Metastatic Pancreatic Carcinoma in the Ovary (tissue), 1 donor: ENCODE measurements around the genes OGA and TRIM8.

DNA sequence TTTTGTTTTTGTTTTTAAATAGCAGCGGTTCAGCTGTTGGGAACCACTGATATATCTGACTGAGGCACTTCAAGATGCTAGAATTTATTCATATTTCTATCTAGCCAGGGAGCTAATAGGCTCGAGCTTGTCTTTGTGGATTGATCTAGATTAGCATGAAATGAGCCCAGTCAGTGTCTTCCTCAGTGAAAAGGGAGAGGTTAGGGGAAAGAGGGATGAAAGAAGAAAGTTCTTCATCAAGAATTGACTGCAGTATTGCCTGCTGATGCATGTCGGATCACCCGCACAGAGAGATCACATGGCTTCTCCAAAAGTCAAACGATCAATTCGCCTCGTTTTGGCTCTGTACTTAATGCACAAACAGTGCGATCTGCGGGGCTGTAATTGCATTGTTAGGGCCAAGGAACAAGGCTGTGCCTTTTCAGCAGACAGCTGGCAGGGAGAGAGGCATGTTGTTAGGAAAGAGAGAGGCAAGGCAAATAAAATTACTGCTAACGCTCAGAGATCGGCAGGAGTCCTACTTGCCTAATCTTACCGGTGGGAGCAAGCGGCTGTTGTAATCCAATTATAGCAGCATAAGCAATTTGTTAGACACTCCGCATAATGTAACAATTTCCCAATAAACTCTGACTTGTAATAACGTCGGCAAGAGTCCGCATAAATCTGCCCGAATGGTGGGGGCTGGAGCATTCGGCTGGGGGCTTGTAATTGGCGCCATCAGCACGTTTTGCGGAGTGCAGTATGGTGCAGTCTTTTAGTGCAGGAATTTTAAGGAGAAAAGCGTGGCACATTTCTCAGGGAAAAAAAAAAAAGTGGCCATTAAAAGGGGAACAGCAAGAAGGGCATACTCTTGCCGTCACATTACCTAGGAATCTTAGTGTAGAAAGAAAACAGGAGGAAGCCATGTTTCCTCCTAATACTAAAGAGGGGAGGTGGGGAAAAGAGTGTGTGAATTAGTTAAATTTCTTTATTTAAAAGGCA, 102.1 kb downstream of the POLL start:
- PRO-cap = no peak

- PRO-cap = no peak
Observed at GRCh38 chr10:101525718-101526182, 62.3 kb downstream of the POLL start.

DNA sequence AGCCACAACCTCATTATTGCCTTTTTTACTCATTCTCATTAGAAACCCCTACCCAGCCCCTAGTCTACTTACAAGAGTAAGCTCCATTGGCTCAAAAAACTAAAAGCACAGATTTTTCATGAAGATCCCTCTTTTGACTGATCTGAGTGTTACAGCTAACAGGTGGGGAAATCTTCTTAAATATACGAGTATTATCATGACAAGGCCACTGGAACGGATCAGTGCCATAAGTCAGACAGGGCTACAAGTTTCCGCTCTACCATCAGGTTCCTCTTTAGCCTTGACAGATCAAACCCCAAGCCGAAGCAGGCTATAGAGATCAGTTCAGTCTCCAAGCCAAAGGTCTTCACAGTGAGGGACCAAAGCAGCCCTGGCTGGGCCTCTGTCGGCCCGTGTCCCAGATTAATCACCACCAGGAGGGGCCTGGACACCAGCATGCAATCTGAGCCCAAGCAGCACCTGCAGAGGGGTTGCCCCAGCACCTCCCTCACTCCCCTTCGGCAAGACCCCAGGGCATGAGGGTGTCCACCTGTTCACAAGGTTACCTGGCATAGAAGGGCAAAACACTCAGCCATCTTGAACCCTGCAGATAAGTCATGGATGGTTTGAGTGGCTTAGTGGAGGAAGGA, 36.1 kb downstream of the FBXW4 start:
- PRO-cap = no peak

GRCh38 chr10:101786516-101786880, 3.3 kb upstream of the NPM3 start:
- PRO-cap = no peak

- PRO-cap = no peak
Observed at GRCh38 chr10:101793954-101794162, 10.6 kb upstream of the NPM3 start.

DNA sequence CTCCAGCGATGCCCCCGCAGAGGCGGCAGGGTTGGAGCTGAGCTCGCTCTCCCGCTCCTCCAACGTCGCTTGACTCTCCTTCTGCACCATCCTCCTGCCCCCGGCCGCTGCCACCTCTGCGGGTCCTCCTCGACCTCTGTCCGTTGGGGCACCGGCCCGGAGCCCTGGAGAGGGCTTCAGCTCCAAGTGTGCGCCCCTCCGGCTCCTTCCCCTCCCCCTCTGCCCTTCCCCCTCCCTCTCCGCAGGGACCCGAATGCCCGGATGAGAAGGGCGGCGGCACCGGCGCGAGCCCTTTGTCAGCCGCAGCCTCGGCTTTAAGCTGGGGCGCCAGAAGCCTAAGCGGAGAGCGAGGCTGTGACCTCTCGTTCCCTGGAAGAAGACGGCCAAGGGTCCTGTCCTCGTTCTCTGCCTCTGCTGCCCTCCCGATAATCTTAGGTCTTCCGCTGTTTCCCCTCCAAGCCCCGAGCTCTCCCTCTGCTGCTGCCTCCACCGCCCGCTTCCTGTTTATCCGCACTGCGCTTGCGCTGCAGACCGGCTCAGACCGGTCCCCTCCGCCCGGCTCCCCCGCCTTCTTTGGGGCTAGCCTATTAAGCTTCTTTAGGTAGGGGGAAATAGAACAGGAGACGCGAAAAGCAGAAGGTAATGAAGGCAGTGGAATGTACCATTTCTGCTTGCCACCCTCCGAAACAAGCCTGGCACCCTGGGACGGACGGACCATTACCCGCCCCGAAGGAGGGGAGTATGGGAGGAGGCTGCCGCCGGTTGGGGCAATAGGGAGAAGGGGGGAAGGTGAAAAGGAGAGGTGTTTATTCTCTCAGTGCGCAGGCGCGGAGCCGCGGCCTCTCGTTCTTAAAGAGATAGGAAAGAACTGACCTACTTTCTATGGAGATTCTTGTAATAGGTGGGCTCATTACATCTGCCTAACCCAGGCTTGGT, at the start of gene OGA:
Gene OGA, minus strand, starts transcription at position 512 of the 936 bp plus-strand sequence.
- PRO-cap = unidirectional peak, minus-strand start at position 221 of the sequence; bidirectional peak, plus-strand start at position 615 of the sequence, minus-strand start at position 502 of the sequence

DNA sequence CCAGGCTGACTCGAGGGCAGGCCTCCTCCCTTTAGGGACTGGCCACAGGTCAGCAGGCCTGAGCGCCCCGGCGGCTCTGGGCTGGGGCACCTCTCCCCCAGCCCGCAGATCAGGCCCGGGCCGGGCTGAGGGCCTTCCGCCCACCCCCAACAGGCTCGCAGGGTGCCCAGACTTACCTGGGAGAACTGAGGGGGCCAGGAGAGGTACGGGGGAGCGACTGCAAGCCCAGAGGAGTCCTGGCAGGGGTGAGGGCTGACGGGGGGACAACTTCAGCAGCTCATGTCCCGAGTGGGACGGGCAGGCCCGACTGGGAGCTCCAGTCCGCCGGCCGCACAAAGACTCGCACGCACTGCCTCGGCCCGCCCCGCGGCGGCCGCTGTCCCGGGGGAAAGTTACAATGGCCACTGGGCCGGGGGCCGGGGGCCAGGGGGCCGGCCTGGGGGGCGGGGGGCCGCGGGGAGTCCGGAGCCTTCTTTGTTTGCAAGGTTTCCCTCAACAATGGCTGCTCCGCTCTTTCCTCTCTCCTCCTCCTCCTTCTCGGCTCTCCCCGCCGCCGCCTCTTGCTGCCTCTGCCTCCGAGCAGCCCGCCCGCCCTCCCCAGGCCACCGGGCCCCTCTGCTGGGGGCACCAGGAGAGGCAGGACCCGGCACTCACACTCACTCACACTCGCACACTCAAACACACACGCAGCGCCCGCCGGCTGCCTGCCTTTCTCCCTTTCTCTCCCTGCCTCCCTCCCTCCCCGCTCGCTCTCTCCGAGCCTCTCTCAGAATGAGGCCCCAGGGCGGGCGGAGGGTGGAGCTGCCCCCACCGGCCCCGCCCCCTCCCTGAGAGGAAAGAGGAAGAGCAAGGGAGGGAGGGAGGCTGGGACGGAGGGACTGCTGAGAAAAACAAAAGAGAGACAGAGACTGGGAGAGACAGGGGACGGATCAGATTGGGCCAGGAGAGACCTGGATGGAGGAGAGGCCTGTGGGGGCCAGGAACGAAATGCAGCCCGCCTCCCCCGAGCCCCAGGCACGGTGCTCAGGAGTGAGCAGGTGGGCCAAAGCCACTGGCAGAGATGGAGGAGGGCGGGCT, 5.6 kb downstream of the LDB1 start:
- PRO-cap = bidirectional peak, plus-strand start at position 849 of the sequence, minus-strand start at position 736 of the sequence

- PRO-cap = no peak
Observed at GRCh38 chr10:102159596-102160421, 7.6 kb downstream of the NOLC1 start.

DNA sequence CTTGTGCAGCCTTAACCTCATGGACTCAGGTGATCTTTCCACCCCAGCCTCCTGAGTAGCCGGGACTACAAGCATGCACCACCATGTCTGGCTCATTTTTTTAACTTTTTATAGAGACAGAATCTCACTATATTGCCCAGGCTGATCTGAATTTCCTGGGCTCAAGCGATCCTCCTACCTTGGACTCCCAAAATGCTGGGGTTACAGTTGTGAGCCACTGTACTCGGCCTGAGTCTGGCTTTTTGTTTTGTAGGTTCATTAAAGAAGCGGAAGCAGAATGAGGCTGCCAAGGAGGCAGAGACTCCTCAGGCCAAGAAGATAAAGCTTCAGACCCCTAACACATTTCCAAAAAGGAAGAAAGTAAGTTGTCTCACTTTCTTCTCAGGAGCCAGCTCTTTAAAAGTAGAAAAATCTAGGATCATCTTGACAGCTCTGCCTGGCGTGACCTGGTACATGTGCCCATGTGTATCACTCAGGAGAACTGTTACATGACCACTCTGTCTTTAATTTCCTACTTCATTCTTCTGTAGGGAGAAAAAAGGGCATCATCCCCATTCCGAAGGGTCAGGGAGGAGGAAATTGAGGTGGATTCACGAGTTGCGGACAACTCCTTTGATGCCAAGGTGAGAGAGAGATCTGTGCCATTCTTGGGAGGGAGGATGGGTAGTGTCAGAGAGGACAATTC, 9.3 kb downstream of the NOLC1 start:
- PRO-cap = no peak

- PRO-cap = no peak
Observed at GRCh38 chr10:102230770-102231343, 4.8 kb downstream of the ELOVL3 start.

GRCh38 chr10:102311859-102312416, 66.6 kb downstream of the GBF1 start:
- PRO-cap = no peak

DNA sequence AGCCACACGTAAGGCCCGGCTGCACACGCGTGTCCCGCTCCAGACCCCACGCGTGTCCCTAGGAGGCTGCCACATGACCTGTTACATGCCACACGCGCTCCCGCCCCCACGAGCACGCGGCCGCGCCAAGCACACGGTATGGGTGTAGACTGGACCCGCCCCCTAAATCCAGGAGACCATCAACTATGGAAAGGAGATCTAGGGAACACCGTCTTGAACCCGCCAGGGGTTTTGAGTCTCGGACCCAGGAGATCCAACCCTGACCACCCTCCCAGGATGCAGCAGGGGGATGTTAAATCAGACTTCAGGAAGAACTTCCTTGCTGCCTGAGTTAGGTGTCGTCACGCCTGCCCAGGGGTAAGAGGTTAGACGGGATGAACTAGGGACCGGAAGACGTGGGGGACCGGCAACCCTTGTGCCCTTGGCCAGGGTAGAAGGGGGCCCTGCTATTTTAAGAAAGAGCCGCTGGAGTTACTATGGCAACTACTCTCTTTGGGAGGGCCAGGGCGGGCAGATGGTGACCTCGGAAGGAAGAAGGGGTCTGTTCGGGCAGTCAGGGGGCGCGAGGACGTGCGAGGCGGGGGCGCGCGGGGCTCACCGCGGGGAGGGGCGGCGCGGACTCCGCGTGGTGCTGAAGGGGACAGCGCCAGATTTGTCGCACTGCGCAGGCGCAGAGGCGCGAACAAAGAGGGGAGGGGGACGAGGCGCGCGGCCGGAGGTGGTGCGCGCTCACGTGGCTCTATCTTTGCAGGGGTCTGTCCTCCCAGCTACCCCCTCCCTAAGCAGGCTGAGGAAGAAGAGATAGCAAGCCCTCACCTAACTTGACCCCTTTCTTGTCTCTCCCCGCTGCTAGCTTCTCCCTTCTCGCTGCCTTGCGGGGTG, 714 bp upstream of the PSD start:
- PRO-cap = unidirectional peak, plus-strand start at position 182 of the sequence; bidirectional peak, plus-strand start at position 685 of the sequence, minus-strand start at position 662 of the sequence

DNA sequence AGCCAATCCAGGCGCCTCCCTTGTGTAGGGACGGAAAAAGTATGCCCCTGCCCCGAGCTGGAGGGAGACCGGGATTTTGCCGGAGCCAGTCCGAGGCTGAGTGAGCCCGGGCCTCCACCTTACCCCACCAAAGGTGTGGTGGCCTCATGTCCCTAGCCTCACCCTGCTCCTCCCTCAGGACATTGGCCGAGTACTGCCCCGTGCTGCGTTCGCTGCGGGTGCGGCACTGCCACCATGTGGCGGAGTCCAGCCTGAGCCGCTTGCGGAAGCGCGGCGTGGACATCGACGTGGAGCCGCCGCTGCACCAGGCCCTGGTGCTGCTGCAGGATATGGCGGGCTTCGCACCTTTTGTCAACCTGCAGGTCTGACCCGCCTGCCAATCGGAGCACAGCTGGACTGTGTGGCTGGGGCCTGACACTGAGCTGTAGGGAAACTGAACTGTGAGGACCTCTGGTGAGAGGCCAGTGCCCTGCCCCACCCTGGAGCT, 2.0 kb downstream of the FBXL15 start:
- PRO-cap = bidirectional peak, plus-strand start at position 276 of the sequence, minus-strand start at position 184 of the sequence

DNA sequence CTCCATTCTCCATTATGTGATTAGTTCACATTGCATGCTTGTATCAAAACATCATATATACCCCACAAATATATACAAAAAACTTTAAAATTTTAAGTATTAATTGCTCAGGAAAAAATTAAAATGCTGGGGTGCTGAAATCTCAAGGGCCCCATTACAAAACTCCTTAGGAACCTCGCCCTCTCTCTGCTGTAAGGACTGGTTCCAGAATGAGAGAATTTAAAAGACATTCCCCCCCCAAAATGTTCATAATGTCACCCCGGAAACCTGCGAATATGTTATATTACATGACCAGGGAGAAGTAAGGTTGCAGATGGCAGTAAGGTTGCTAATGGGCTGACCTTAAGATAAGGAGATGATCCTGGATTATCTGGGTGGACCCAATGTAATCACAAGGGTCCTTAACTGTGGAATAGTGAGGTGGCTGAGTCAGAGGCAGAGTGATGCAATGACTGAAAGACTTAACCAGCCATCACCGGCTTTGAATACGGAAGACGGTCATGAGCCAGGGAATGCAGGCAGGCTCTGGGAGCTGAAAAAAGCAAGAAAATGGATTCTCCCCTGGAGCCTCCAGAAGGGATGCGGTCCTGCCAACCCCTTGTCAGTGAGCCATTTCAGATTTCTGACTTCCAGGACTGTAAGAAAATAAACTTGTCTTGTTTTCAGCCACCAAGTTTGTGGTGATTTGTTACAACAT, 4.4 kb upstream of the C10orf95 start:
- PRO-cap = unidirectional peak, plus-strand start at position 490 of the sequence

GRCh38 chr10:102619945-102620593, 24.2 kb upstream of the TRIM8 start:
- PRO-cap = no peak

GRCh38 chr10:102621401-102622153, 22.7 kb upstream of the TRIM8 start:
- PRO-cap = no peak

DNA sequence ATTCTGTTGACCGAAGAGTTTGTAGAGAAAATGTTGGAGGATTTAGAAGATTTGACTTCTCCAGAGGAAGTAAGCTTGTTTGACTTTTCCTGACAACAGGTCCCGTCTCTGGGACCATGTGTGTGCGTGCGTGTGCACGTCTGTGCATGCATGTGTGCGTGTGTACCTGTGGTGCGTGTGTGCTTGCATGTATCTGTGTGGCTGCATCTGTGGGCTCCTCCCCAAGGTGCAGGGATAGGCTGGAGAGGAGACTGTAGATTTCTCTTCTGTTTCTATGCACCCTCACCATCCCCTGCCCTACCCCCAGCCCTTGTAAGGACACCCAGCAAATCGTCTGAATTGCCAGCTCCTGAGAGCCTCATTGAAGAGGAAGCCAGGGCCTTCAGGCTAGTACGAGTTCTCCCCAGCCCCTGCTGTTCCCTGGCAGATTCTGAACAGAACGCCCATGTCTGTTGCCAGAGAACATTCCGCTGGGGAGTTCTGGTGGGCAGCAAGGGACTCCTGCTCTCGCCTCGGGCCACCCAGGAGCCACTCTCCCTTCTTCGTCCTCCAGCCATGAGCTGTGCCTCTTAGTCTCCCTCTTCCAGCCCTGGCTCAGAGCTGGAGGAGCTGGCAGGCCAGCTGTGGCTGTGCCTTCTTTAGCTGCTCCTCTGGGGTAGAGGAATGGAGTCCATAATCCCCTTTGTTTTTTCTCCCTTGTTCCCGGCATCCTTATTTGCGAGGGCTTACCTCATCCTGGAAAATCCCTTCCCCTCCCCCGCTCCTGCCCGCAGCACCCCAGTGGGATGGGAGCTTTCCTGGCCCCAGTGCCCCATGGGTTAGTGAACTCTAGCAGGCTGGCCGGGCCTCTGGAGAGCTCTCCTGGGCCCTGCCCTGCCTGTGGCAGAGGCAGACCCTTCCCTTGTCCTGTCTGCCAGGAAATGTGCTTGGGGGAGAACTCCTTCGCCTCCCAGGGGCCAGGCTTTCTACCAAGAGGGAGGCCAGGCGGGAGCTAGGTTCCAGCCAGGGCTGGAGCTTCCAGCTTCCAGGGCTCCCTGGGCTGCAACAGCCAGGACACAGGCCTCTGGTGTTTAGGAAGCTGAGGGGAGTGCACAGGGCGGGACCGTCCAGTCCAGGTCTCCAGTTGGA, 16.7 kb upstream of the TRIM8 start:
- PRO-cap = no peak

DNA sequence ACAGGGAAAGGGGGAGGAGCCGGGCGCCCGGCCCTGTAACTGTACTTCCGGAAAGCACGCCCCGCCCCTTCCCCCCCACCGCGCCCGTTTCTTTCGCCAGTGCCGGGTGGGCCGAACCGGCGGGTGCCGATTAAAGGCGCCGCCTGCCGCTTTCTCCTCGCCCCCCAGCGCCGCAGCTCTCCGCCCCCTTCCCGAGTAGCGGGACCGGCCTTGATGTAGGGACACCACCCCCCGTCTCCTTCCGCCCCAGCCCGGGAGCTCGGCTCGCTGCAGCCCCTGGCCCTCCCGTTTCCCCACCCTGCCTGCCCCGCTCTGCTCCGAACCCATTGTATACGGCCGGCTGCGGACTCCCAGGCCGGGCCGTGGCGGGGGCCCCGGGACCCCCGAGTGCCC, 2.0 kb upstream of the TRIM8 start:
- PRO-cap = bidirectional peak, plus-strand start at position 114 of the sequence, minus-strand start outside the sequence

DNA sequence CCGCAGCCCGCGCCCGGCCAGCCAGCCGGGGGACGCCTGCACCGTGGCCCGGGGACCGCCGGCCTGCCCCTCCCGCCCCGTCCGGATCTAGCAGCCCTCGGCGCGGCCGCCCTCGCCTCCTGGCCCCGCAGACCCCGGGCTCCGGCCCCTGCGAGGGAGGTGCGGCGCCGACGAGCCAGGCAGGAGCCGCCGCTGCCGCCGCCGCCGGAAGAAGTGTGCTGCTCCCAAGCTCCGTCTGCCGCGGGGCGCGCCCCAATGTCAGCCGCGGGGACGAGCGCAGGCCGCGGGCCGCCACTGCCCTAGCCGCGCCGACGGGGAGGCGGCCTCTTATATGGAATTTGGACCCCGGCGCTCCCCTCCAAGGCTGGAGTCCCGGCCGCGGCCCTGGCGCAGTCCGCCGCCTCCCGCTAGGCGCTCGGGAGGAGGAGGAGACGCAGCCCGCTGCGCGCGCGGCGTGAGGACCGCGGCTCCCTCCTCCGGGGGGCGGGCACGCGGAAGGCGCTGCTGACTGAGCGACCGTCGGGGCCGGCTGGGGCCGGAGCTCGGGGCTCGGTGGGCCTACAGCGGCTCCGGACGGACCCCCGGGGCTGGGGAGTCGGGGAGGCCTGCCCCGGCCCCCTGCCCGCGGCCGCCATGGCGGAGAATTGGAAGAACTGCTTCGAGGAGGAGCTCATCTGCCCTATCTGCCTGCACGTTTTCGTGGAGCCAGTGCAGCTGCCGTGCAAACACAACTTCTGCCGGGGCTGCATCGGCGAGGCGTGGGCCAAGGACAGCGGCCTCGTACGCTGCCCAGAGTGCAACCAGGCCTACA, at the start of gene TRIM8:
Gene TRIM8, plus strand, starts transcription at position 495 of the 811 bp plus-strand sequence.
- PRO-cap = bidirectional peak, plus-strand start at position 414 of the sequence, minus-strand start at position 215 of the sequence

GRCh38 chr10:102659262-102659583, 14.9 kb downstream of the TRIM8 start:
- PRO-cap = no peak